Lower leg skin (tissue), 2 donors: Measurements from ENCODE around the genes EGFLAM and OSMR.

- PRO-cap = no peak
- RAMPAGE, long total RNA, 2 experiments = no peak in any of the 2 experiments
Measured at GRCh38 chr5:37847619-37848300, 7.9 kb upstream of the GDNF start.

- PRO-cap = no peak
- RAMPAGE, long total RNA, 2 experiments = no peak in any of the 2 experiments
Measured at GRCh38 chr5:38167337-38167870, 91.0 kb upstream of the EGFLAM start.

GRCh38 chr5:38258278-38259428 is at the start of gene EGFLAM:
EGFLAM (plus strand) TSS chr5:38258559.
- PRO-cap = unidirectional peak, minus-strand start at chr5:38258438; bidirectional peak, plus-strand start at chr5:38258559, minus-strand start at chr5:38258438; bidirectional peak, plus-strand start at chr5:38258985, minus-strand start at chr5:38258961
- RAMPAGE, long total RNA, 2 experiments = no peak in any of the 2 experiments

DNA sequence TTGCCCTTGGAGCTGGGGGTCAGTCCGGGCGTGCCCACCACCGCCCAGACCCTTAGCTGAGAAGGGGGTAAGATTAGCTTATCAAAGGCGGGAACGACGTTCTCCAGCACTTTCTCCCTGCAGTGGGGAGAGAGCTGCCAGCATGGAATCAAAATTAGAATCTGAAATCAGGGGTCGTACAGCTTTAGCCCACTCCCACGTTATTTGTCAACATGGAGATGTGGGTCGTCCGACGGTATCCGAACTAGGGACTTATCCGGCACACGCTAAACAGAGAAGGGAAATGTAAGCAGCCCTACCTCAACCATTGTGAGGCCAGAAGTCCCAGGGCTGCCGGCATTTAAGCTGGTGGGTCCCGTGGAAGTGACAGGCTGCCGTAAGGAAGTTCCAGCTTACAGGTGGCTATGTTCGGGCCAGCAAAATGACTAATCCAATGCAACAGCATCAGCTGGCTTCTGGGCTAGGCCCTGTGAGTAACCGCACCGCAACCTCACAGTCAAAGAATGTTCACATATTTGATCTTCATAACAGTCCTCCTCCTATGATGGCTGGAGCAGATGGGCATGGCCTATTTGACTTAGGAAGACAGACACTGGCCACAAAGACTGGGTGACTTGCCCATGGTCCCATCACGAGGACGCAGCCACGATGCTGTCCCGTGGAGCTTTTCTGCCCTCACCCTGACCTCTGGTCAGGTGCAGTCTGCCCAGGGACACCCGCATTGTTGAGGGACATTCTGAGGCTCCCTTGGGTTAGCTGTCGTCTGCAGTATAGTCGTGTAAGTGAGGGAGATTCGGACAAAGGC is 88.3 kb downstream of the LIFR start:
- PRO-cap = no peak
- RAMPAGE, long total RNA, 2 experiments = no peak in any of the 2 experiments

GRCh38 chr5:38650196-38650549 is 93.7 kb upstream of the LIFR start:
- PRO-cap = no peak
- RAMPAGE, long total RNA, 2 experiments = no peak in any of the 2 experiments

- PRO-cap = no peak
- RAMPAGE, long total RNA, 2 experiments = no peak in any of the 2 experiments
Measured at GRCh38 chr5:38650550-38651482, 94.4 kb upstream of the LIFR start.

DNA sequence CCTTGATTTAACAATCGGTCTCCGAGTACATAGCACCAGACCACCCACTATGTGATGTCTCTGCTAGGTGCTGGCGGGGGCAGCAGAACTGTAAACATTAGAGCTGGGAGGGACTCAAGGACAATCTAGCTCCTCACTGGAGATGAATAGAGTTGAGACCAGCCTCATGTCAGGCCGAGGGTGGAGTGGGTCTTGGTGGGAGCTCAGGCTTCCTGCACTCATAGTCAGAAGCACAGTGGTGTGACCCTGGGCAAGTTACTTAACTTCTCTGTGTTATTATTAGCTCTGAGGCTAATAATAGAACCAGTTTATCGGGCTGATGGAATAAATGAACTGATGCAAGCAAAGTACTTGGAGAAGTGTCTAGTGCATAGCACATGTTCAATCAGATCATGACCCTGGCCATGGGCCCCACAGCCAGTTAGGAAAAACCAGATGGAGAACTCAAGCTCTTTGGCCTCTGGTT is 45.4 kb upstream of the OSMR start:
- PRO-cap = unidirectional peak, minus-strand start at position 187 of the sequence
- RAMPAGE, long total RNA, 2 experiments = no peak in any of the 2 experiments

DNA sequence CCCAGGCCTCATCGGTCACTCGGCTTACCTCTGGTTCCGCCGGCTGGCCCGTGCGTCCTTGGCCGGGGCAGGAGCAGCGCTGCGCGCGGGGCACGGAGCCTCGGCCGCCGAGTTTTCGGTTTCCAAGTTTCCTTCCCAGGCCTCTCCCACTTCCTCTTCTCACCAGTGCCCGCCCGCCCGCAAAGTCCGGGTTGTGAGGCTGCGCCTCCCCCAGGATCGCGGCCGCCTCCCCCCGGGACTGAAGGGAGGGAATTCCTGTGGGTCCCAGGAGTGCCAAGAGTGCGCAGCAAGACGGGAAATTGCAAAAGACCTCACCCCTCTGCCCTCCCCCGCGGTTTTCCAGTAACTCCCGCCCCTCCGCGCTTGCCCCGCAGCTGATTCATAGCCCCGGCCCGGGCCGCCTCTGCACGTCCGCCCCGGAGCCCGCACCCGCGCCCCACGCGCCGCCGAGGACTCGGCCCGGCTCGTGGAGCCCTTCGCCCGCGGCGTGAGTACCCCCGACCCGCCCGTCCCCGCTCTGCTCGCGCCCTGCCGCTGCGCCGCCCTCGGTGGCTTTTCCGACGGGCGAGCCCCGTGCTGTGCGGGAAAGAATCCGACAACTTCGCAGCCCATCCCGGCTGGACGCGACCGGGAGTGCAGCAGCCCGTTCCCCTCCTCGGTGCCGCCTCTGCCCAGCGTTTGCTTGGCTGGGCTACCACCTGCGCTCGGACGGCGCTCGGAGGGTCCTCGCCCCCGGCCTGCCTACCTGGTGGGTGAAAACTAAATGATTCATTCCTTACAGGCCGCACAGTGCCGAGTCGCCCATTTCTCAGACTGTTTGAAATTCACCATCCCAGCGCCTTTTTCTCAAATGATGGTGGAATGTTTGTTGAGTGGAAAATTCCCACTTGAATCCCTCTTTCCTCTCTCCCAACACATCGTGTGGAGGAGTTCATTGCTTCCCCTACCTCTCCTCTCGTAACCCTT is at the start of gene OSMR:
Gene OSMR (plus strand): TSS at position 373 of the 966 bp plus-strand sequence.
- PRO-cap = bidirectional peak, plus-strand start at position 408 of the sequence, minus-strand start at position 128 of the sequence
- RAMPAGE, long total RNA, 2 experiments = start-site peak on the plus strand in 1 of 2 experiments, centred at position 402 of the sequence, 23 reads per replicate; start-site peak on the minus strand in 1 of 2 experiments, centred at position 130 of the sequence, 27 reads per replicate

- PRO-cap = no peak
- RAMPAGE, long total RNA, 2 experiments = no peak in any of the 2 experiments
Measured at GRCh38 chr5:38880181-38880738, 34.4 kb downstream of the OSMR start.

DNA sequence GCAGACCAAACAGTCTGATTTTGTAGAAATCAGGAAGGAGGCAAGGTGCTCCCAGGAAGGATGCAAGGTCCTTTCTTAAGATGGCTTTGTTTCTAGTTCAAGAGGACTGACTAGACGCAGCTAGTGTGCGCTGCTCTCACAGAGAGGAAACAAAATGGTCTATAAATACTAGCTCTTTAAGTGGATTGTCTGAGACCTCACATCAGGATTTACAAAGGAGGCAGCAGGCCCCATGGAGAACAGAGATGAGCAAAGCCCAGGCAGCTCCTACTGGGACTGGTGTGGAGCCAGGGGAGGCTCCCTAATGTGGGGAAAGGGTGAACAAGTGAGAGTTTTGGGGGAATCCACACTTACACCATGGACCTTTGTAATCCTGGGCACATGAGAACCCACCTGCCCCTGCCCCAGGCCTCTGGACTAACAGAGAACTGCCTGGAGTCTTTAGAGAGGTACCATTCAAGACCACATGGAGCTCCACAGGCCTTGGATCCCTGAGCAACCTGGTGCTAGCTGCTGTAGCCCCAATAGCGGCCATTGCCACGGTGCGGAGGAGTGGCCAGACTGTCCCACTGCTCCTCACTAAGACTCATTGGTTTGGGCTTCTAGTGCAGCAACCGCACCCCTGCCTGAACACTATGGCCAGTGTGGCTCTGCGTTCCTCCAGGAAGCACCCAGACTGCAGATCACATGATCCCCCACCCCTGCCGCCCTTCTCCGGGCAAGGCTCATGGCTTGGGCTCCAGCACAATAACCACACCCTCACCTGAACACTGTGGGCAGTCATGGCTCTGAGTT is 45.6 kb downstream of the OSMR start:
- PRO-cap = no peak
- RAMPAGE, long total RNA, 2 experiments = no peak in any of the 2 experiments

DNA sequence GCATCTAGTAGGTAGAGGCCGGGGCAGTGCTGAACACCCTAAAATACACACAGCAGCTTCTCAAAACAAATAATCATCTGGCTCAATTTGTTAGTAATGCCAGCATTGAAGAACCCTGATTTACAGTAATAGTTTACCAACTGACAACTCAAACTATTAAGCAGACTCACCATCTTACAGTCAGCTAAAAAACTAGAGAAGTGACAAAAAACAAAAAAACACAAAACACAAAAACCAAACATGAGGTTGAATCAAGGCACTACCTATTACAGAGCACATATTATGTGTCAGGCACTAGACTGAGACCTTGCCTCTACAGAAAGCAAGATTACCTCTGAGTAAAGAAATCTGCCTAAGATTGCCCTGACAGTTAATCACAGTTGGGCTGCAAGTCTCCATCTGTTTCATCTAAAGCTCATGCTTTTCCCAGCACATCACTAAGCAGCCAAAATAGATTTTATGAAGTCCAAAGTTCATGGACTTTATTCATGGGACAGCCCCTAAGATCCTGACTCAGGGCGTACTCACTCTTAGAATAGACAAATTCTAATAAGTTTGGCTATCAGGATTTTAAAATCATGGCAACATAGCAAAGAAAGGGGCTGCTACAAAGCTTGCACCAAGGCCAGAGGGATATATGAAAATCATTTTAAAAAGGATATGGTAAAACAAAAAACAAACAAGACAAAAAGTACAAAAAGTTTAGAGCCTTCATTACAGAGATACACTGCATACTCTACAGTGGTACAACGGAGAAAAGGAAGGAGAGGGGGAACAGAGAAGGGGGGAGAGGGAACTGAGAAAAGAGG is 58.4 kb downstream of the RICTOR start:
- PRO-cap = no peak
- RAMPAGE, long total RNA, 2 experiments = no peak in any of the 2 experiments

DNA sequence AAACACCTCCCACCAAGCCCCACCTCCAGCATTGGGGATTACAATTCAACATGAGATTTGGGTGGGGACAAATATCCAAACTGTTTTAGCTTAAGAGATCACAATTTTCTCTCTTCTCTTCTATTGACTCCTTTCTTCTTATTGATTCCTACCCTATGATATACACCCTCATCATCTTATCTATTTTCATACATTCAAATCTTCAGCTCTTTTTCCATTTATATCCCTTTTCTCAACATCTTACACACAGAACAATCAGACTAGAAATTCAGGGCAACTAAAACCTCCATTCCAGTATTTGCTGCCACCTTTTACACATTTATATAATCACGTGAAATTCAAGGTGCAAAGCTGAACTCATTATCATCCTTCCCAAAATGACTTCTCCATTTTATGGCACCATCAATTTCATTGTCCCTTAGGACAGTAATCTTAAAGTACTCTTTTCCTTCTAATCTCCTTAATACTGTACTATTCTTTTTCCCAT is 6.8 kb downstream of the RICTOR start:
- PRO-cap = no peak
- RAMPAGE, long total RNA, 2 experiments = no peak in any of the 2 experiments

DNA sequence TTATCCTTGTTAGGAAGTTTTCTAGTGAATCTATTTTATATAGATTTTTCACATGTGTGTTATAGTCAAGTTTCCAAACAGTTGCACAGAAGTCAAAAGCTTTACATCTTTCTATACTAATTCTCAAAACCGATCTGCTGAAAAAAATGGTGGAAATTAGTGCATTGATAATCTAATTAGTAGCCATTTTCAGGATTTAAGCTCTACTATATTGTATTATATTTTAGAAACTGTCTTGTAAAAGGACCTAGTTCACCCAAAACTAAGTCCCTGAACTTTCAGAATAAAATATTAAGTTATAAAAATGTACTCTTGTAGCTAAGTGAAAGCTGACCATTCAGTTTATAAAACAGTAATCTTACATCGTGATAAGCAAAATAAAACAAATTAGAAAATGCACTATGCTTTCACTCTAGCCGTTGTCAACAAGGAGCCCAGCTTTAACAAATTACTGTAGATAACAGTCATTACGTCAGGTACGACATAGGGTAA is 1.5 kb downstream of the RICTOR start:
- PRO-cap = no peak
- RAMPAGE, long total RNA, 2 experiments = no peak in any of the 2 experiments

GRCh38 chr5:39263779-39264279 is 44.5 kb upstream of the FYB1 start:
- PRO-cap = no peak
- RAMPAGE, long total RNA, 2 experiments = no peak in any of the 2 experiments

DNA sequence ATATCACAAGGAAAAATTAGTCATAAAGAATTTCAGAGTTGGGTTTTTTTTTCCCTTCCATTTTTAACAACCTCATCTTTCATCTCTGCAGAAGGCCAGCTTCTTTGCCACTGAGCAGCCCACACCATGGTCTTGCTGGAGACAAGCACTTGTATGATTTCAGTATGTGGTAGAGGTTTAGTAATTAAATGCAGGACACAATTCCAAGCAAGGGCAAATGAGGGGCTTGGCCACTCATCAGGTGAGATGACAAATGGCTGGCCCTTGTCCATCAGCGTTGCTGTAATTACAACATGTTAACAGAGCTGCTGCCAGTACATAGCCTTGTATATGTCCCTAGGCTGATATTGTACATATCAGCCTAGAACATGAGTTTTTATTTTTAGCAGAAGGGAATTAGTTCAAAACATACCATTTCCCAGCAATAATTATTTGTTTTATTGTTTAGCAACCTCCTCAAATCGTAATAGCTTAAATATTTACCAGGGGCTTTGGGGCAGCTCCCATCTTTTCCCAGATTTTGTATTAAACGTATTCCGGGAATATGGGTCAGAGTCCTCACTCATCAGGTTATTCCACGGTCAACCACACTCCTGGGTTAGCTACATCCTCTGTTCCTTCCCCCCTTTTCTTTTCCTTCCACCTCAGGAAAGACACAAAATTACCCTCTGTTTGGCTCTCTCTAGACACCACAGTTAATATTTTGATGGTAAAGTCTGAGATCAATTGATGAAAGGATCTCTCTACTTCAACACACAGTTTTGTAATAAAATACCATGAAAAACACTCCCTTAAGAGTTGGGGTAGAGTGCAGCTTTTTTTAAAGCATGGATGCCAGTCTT is 5.1 kb upstream of the C9 start:
- PRO-cap = no peak
- RAMPAGE, long total RNA, 2 experiments = no peak in any of the 2 experiments

DNA sequence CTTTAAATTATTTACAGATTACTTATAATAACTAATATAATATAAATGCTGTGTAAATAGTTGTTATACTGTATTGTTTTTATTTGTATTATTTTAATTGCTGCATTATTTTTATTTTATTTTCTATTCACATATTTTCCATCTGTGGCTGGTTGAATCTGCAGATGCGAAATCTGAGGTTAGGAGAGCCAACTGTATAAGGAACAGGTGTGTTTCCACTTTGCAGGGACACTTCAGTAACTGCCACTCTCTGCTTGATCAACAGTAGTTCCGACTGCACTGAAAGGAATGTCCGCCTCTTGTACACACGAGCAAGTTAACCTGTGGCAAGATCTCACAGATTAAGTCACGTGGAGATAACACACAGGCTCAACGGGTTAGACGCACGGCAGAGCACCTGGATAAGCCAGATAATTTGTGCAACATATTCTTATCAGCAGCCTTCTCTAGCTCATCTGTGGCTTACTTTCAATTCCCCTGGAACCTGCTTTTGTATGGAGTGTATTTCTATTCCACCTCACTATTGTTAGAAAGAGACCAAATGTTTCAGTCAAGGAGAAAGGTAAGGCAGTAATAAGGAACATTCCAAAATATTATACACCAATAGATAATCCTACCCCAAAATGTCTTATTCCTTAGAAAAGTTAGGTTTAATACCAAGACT is 6.3 kb upstream of the C9 start:
- PRO-cap = no peak
- RAMPAGE, long total RNA, 2 experiments = no peak in any of the 2 experiments

- PRO-cap = bidirectional peak, plus-strand start at chr5:39422465, minus-strand start at chr5:39422429
- RAMPAGE, long total RNA, 2 experiments = no peak in any of the 2 experiments
Measured at GRCh38 chr5:39422271-39422643, 2.5 kb downstream of the DAB2 start.

DNA sequence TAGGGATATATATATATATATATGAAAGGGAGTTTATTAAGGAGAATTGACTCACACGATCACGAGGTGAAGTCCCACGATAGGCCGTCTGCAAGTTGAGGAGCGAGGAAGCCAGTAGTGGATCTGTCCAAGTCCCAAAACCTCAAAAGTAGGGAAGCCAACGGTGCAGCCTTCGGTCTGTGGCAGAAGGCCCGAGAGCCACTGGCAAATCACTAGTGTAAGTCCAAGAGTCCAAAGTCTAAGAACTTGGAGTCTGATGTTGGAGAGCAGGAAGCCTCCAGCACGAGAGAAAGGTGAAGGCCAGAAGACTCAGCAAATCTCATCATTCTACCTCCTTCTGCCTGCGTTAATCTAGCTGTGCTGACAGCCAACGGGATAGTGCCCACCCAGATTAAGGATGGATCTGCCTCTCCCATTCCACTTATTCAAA is 23.8 kb upstream of the DAB2 start:
- PRO-cap = no peak
- RAMPAGE, long total RNA, 2 experiments = no peak in any of the 2 experiments

DNA sequence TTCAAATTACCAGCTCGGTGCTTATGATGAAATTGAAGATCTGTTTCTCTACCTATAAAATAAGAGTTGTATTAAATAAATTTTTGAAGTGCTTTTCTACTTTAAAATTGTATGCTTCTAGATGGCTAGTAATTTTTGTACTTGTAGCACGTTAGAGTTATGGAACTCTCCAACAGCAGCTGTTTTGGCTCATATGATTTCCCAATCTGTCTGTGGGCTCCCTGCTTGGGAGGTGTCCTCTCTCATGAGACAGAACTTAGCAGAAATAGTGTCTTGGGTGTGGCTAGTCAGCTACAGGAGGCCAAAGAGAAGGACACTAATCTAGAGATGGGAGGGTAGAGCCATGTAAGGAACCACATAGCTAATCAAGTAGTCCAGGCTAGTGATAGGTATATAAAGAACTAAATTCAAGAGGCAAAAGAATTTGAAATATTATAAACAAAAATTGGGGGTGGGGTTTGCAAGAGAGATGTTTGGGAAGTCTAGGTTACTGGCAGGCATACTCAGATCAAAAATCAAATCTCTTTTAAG is 78.4 kb upstream of the DAB2 start:
- PRO-cap = no peak
- RAMPAGE, long total RNA, 2 experiments = no peak in any of the 2 experiments

- PRO-cap = bidirectional peak, plus-strand start at chr5:39761077, minus-strand start at chr5:39760800
- RAMPAGE, long total RNA, 2 experiments = no peak in any of the 2 experiments
Measured at GRCh38 chr5:39760979-39761297, 336.2 kb upstream of the DAB2 start.